Glomerular endothelial cell (primary cell): ENCODE measurements around the gene CEP162.

DNA sequence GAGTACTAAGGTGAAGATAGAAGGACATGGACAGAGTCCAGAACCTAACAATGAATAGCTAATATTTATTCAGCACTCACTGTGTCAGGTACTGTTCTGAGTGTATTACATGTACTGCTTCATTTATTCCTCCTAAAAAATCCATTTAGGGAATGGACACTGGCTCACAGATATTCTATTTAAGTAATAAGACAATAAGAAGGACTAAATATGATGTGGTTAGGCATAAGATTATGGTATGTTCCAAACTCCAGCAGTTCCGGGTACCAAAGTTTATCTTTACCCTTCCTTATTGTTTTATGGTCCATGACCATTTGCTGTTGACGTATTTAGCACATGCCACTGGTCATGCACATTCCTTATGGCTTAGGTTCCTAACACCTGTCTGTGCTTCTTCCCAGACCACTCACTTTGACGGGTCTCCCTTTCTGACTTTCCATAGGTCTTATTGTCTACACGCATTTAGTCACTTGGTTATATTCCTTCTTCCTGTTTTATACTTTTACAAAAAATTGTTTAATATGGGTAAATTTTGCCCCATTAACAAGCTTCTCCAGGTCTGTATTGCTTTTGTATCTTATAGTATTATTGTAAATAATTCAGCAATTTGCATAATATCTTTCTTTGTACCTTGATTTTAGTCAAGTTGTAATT is 20.5 kb downstream of the BCKDHB start:
- RAMPAGE, long total RNA = no peak

DNA sequence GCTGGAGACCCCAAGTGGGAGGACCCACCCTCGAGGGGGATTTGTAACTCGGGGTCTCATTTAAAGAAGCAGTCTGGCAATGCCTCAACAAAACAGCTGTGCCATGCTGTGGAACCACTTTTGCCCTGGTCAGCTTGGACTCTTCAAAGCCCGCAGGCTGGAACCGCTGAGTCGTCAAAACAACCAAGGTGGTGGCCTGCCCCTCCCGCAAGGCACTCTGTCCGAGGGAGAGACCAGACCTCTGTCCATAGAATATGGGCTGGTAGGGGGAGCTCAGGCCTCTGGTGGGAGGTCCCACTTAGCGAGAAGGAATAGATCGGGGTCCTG is 208.0 kb downstream of the BCKDHB start:
- RAMPAGE, long total RNA = no peak

- RAMPAGE, long total RNA = no peak
These were observed 251.8 kb downstream of the BCKDHB start for GRCh38 chr6:80358159-80358789.

- RAMPAGE, long total RNA = no peak
These were observed 332.3 kb downstream of the BCKDHB start for GRCh38 chr6:80438660-80439212.

GRCh38 chr6:81720184-81720730 is 32.2 kb downstream of the TENT5A start:
- RAMPAGE, long total RNA = no peak

GRCh38 chr6:81749600-81750283 is 2.7 kb downstream of the TENT5A start:
- RAMPAGE, long total RNA = no peak

DNA sequence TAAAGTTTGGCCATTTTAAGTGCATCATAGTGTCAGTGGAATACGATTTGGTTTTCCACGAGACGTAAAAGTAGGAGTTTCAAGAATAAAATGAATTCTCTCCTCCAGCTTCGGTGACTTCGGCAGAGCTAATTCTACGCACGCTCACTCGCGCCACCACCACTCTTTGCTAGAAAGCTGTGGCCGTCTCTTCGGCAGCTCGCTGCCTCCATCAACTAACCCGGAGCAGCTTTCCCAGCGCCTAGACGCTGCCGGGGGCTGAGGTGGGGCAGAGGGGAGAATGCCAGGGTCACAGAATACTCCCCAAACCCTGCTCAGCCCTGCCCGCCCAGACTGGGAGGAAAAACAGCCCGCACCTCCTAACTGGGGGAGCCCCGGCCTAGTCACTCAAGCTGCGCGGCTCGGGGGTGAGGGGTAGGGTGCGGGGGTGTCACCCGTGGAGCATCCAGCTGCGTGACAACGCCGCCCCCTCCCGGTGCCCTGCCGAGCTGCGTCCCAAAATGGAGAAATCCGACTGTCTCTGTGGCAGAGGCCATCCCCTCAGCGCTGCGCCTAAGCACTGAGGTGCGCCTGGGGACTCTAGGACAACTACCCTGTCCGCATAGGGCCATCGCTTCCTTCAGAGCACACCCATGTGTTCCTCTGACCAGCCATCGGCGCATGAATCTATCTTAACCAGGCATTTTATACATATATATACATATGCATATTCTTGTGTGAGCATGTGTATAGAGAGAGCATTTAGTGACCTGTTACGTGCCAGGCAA is 1.3 kb upstream of the TENT5A start:
- RAMPAGE, long total RNA = no peak

DNA sequence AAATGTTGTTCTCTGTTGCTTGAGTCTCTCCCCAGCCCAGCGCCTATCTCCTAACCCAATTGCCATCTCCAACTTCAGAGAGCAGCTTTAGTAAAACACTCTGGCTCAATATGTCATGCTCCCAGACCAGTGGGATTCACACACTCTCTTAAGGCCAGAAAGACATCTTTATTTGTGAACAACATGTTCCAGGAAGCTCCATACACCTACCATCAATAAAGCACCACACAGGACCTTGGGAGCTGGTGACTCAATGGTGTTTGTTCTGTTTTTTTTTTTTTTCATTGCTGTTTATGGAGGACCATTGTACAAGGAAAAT is 36.2 kb upstream of the TENT5A start:
- RAMPAGE, long total RNA = no peak

DNA sequence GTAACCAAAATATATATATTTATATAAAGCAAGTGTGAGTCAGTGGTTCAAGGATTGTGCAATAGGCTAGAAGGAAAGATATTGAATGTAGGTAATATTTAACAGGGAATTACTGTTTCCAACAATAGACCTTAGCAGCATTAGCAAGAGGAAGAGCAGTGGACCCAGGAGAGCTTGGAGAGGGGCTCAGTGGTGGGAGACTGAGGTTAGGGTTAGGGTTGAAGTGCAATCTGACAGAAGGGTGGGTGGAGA is 181.3 kb upstream of the TENT5A start:
- RAMPAGE, long total RNA = no peak

DNA sequence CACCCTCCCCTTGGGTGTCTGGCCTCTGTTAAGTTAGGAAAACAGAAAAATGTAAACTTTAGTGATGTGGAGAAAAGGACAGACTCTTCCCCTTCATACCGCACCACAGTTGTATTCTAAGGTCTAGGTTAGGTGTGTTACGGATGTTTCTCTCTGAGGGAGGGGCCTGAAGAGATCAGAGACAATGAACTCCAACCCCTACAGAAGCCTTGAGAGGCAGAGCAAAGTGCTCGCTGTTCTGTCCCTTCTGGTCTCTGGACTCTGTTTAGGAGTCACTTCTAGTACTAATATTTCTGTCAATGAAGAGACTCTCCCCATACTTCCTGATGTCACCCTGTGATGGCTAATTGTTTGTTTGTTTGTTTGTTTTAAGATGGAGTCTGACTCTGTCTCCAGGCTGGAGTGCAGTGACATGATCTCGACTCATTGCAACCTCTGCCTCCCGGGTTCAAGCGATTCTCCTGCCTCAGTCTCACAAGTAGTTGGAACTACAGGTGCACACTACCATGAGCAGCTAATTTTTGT is 181.8 kb upstream of the TENT5A start:
- RAMPAGE, long total RNA = no peak

- RAMPAGE, long total RNA = no peak
These were observed 230.1 kb downstream of the IBTK start for GRCh38 chr6:82017301-82017918.

DNA sequence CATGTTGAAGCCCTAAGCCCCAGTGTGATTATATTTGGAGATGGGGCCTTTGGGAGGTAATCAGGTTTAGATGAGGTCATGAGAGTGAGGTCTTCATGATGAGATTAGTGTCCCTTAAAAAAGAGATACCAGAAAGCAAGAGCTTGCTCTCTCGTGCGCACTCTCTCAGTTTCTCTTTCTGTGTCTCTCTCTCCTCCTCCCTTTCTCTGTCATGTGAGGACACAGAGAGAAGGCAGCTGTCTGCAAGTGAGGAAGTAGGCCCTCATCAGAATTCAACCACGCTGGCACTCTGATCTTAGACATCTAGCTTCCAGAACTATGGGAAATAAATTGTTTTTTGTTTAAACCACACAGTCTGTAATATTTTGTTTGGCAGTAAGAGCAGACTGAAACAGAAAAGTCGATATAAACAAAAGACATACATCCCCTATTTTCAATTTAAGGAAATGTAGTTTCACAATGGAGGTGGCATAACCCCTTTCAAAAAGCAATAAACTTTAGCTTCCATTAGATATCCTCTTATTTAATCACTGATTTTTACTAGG is 180.5 kb downstream of the IBTK start:
- RAMPAGE, long total RNA = no peak

- RAMPAGE, long total RNA = no peak
These were observed 61.2 kb downstream of the IBTK start for GRCh38 chr6:82186147-82186918.

DNA sequence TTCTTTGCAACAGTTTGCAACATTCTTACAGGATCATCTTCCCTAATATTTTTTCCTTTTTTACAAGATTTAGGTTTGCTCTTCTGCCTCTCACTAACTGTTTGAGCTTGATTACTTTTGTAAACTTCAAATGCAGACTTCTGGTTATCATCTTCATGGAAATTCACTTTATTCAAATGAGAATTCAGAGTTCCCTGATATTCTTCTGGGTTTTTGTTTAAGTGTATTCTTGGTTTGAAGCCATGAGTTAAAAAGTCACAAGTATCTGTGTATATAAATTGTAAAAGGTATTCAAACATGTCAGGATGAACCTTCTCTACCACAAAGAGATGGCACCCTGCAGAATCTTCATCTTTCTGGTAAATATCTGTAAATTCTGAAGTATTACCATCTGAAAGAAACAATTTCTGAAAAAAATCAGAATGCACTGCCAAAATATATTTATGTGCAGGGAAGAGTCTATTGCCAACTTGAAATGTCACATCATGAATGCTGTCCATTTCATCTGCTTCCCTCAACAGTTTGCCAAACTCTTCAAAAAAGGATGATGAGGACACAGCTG is 33.2 kb downstream of the IBTK start:
- RAMPAGE, long total RNA = no peak

DNA sequence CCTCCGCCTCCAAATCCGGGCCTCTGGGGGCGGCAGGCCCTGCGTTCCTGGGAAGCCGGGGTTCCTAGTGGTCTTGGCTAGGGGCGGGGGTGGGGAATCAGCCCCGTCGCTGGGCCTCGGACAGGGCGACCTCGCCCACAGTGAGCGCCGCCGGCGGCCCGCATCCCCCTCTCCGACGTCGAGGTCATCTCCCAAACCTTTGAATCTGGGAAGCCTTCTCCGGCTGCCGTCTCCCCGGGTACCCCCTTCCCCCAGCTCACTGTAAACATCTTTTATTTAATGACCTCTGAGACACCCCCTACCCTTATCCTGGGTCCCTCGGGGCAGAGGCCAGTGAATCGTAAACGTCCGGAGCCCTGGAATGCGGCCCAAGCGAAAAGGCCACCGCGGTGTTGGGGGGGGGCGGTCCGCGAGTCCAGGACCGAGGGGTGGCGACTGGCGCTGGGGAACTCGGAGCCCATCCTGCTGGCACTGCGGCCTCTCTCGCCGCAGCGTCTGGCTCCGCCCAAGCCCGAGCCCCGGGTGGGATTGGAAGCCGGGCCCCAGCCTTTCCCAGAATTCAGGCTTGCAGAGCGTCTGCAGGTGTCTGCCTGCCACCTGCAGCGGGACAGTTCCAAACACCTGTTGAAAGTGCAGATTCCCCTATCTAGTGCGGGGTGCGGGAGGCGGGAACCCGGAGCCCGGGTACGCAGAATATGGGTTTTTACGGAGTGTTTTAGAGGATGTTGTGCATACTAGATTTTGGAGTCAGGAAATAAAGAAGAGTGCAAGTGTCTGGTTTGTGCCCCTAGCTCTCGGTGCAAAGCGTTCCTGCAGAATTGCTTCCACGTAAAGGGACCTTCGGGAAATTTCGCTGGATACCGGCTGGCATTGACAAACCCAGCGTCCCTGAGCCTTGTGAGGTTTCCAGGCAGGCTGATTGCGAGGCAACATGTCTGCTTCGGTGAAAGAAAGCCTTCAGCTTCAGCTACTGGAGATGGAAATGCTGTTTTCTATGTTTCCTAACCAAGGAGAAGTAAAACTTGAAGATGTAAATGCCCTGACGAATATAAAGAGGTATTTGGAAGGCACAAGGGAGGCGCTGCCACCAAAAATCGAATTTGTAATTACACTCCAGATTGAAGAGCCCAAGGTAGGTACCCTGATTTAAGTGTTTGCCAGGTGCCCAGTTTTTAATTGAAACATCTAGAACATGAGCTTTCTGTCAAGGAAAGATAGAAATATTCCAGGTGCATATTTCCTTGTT is 787 bp downstream of the RWDD2A start:
- RAMPAGE, long total RNA = no peak

- RAMPAGE, long total RNA = no peak
These were observed 28.5 kb downstream of the RWDD2A start for GRCh38 chr6:83221672-83221989.

DNA sequence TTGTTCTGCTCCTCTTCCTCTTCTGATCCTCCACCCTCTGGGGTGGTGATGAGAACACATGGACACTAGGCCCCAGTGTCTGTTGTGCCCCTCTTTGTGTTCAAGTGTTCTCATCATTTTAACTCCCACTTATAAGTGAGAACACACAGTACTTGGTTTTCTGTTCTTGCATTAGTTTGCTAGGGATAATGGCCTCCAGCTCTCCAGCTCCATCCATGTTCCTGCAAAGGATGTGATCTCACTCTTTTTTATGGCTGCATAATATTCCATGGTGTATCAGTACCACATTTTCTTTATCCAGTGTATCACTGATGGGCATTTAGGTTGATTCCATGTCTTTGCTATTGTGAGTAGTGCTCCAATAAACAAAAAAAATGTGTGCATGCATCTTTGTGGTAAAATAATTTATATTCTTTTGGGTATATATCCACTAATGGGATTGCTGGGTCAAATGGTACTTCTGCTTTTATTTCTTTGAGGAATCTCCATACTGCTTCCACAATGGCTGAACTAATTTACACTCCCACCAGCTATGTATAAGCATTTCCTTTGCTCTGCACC is 67.5 kb downstream of the RWDD2A start:
- RAMPAGE, long total RNA = no peak

DNA sequence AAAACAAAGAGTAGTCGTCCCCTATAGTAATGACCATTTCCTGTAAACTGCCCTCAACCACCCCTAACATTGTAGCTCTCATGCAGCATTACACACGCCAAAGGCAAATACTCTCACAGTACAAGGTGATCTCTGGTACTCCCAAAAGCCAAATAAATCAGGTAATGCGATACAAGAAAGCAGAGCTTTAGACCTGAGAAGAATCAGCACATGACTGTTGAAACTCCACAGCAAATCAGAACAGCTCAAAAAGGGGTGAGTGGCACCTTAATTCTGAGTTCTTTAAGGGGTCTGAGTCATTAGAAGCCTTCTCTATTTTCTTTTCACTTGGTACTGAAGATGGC is 57.1 kb upstream of the MRAP2 start:
- RAMPAGE, long total RNA = no peak

- RAMPAGE, long total RNA = no peak
These were observed at the start of gene CEP162 for GRCh38 chr6:84226881-84228167. Gene CEP162, minus strand, starts transcription at chr6:84227643.

- RAMPAGE, long total RNA = no peak
These were observed 45.1 kb downstream of the TBX18 start for GRCh38 chr6:84719241-84719692.